Subcutaneous adipose tissue (tissue), 3 donors: ENCODE data around the gene SULT1C3.

- PRO-cap, result no peak
- RAMPAGE, long total RNA, 3 experiments, result no peak in any of the 3 experiments
Measured at GRCh38 chr2:105744330-105744600, 447 bp upstream of the NCK2 start.

DNA sequence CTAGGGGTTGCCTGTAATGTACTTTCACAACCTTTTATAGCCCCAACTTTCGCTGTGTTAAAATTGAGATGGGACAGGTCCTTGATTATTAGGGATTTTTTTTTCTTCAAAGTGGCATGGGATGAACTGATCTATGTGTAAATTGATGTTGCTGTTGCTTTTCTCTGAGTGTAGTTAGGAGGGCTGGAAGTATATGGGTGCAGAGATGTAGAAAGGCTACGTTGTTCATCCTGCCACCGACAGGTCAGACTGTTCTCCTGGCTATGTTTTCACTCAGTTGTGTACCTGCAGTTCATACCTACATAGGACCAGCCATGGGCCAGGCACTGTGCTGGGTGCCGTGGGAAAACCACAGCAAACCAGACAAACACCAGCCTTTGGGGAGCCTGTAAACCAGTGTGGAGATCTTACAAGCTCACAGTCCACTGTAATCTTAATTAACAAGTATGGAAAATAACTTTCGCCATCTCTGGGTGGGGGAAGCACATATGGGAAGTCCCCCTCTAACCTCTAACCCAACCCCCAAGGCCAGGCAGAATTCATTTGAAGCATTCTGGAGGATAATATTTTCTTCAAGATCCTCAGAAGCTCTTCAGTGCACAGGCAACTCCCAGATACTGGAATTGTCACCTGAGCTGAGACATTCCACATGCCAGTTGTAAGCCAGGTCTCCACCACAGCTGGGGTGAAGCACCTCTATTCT lies 12.7 kb downstream of the NCK2 start:
- PRO-cap, result no peak
- RAMPAGE, long total RNA, 3 experiments, result no peak in any of the 3 experiments

- PRO-cap, result no peak
- RAMPAGE, long total RNA, 3 experiments, result no peak in any of the 3 experiments
Measured at GRCh38 chr2:105771844-105772206, 27.1 kb downstream of the NCK2 start.

DNA sequence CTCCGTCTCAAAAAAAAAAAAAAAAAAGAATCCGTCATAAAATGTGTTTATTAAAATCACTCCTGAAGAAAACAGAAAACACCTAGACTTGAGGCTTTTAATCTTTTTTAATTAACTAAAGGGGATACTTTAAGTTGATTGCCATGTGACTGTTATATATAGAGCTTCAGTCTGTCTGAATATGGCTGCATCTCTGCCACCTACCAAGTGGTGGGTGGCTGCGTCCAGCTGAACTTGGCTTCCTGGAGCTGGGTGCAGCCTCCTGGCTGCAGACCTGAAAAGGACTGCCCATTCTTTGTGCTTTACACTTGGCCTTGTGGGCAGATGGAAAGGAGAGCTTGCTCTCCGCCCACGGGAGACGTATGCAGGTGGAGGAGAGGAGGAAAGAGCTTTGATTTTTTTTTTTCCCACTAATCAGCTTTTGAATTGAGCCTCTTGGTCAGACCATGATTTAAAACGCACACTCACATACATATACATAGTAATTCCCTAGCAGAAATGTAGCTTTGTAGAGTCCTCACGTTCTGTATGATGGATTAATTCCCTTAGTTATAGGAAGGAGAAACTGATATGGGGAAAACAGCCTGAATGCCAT lies 34.7 kb downstream of the NCK2 start:
- PRO-cap, result no peak
- RAMPAGE, long total RNA, 3 experiments, result start-site peak on the plus strand in 1 of 3 experiments, centred at position 174 of the sequence, 7 reads per replicate

DNA sequence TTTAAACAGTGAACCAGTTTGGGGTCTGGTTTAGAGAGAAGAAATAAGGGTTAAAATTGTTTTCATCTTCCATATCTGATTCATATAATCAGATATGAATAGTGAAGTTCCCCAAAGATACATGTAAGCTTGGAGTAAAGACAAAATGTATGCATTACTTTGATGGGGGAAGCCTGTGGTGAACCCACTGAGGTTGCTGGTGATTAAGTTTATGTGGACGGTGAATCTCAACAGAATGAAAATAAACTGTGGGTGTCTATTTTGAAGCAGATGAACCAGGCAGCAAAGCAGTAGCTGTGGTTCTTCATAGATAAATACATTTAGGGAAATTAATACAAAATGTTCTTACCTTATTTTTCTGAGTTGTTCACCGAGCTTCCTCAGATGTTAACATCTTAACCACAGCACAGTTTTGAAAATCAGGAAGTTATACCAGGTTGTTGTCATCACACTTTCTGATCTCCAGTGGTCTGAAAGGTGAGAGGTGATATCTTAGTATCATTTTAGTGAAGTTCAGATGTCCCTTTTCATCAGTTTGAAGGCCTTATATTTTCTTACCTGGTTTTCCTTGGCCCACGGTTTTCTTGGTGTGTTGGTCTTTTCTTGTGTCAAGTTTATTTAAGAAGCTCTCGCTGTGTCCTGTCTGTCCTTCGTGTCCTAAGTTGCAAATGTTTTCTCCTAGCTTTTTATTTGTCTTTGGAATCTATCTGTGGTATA lies 53.9 kb downstream of the NCK2 start:
- PRO-cap, result no peak
- RAMPAGE, long total RNA, 3 experiments, result no peak in any of the 3 experiments

DNA sequence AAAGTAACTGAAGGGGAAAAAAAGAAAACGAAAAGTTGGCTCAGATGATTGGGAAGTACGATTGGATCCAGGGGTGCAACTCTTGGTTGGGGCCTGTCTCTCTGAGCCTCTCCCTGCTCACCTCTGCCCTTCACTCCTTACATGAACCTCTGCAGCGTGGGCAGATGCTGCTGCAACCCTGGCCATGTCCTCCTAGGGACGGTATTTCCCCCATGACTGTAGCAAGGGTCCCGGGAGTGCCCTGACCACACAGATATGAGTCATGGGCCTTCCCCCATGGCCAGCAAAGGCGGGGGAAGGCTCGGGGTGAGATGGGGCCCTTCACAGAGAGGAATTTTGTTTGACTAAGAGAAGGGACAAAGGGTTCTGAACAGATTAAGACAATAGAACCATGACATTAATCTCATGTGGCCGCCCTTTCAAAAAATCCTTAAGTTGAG lies 129.0 kb downstream of the NCK2 start:
- PRO-cap, result no peak
- RAMPAGE, long total RNA, 3 experiments, result no peak in any of the 3 experiments

DNA sequence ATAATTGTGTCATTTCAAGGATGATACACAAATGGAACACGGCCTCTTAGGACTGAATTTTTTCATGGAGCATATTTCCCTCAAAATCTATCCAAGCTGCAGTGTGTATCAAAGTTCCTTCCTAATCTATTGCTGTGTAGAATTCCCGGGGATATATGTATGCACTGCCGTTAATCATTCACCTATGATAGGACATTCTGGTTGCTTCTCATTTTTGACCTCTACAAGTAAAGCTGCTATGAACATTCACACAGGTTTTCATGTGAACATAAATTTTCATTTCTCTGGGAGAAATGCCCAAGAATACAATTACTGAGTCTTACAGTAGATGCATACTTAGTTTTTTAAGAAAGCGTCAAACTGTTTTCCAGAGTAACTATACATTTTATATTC lies 61.5 kb downstream of the ECRG4 start:
- PRO-cap, result no peak
- RAMPAGE, long total RNA, 3 experiments, result no peak in any of the 3 experiments

GRCh38 chr2:106193303-106193587 lies 856 bp downstream of the UXS1 start:
- PRO-cap, result no peak
- RAMPAGE, long total RNA, 3 experiments, result no peak in any of the 3 experiments

DNA sequence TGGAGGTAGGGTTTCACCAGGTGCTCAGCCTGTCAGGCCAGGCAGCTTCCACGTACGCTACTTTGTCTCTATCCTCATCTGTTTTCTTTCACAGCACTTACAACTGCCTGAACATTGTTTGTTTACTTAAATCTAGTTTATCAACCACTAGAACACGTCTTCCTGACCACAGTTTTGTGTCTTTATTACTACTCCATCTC lies 11.4 kb upstream of the UXS1 start:
- PRO-cap, result no peak
- RAMPAGE, long total RNA, 3 experiments, result no peak in any of the 3 experiments

- PRO-cap, result no peak
- RAMPAGE, long total RNA, 3 experiments, result no peak in any of the 3 experiments
Measured at GRCh38 chr2:106208278-106208843, 14.3 kb upstream of the UXS1 start.

DNA sequence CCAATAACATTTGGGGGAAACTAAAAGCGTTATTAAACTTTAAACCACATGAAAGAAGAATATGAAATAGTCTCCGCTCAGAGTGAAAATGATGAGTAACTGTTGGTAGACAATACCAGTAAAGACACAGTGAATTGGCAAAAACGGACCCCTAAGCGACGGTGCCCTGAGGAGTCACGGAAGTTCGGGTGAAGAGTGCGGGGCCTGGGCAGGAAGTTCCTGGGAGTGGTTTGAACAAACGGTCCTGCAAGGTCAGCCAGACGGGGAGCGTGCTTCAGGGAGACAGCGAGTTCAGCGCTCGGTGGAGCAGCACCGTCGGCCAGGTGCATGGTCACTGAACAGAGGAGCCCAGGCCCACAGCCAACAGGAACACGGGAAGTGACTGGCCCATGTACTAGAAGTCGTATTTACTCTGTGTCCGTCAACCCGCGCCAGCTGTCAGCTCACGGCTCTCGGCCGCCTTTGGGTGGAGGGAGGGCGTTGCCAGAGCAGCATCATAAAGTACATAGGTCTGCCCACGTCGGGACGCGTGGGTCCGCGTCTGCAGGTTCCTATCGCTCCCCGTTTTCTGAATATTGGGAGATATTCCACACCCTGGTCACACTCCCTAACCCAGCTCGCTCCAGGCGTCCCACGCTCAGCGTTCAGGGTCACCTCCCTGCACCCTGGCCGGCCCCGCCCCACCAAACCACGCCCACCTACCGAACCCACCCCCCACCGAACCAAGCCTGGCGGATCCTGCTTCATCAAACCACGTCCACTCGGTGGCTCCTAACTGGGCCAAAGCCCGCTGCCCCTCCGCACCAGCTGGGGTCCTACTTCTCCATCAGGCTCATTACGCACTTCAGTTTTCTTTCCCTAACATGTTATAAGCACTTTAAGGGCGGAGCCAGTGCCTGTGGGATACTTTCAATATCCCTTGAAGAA lies 75.7 kb upstream of the UXS1 start:
- PRO-cap, result no peak
- RAMPAGE, long total RNA, 3 experiments, result no peak in any of the 3 experiments

- PRO-cap, result no peak
- RAMPAGE, long total RNA, 3 experiments, result no peak in any of the 3 experiments
Measured at GRCh38 chr2:106343198-106343598, 125.0 kb downstream of the RGPD3 start.

GRCh38 chr2:106492883-106493531 lies 5.8 kb downstream of the CD8B2 start:
- PRO-cap, result no peak
- RAMPAGE, long total RNA, 3 experiments, result no peak in any of the 3 experiments

DNA sequence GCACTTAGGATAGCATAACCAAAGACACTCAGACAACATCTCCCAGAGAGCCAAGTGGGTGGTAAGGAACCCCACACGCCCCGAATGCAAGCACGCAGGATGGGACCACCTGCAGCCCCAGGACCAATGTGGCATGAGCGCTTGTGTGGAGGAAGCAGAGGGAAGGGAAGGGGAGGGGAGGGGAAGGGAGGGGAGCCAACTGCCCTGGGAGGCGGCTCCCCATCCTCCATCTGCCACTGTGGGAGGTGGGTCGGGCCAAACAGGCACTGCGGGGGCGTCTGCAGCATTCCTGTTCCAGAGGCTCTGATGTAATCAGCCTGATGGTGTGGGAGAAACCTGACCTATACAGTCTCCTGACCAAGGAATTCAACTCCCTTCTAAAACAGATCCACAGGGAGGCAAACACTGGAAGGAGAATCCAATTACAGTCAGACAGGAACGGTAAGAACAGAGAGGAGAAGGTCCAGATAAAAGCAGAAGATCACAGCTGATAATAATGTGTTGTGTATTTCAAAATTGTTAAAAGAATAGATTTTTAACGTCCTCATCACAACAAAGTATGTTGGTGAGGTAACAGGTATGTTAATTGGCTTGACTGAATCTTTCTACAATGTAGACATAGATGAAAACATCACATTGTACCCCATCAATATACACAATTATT lies 88.8 kb downstream of the CD8B2 start:
- PRO-cap, result no peak
- RAMPAGE, long total RNA, 3 experiments, result no peak in any of the 3 experiments

DNA sequence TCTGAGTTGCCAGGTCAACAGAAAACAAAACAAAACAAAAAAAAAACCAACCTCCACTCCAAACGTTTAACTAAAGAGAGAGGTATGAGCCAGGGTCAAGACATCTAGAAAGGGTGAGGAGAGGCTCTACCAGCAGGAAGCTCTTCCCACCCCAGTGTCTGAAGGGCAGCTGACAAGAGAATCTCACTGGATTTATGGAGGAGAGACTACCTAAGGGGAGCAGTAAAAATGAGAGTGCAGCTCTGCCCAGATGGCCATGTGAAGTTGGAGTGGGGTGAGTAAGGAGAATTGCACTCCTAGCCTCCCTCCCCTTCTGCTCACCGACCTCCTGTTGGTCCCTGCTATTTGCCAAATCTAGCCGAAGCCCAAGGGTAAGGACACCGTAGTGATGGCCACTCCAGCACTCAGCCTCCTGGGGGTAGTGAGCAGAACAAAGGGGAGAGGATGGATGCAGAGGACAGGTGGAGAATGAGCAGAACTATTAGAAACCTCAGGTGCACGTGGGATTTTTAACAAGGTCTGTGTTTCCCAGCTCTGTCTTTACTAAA lies 184.2 kb downstream of the ST6GAL2 start:
- PRO-cap, result no peak
- RAMPAGE, long total RNA, 3 experiments, result no peak in any of the 3 experiments

DNA sequence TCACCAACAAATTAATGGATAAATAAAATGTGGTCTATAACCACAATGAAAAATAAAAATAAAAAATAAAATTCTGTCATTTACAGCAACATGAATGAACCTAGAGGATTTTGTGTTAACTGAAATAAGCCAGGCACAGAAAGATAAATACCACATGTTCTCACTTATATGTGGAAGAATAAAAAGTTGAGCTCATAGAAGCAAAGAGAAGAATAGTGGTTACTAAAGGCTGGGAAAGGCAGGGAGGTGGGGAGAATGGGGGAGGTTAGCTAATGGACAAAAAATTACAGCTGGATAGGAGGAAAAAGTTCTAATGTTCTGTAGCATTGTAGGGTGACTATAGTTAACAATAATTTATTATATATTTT lies 69.0 kb upstream of the SLC5A7 start:
- PRO-cap, result no peak
- RAMPAGE, long total RNA, 3 experiments, result no peak in any of the 3 experiments

DNA sequence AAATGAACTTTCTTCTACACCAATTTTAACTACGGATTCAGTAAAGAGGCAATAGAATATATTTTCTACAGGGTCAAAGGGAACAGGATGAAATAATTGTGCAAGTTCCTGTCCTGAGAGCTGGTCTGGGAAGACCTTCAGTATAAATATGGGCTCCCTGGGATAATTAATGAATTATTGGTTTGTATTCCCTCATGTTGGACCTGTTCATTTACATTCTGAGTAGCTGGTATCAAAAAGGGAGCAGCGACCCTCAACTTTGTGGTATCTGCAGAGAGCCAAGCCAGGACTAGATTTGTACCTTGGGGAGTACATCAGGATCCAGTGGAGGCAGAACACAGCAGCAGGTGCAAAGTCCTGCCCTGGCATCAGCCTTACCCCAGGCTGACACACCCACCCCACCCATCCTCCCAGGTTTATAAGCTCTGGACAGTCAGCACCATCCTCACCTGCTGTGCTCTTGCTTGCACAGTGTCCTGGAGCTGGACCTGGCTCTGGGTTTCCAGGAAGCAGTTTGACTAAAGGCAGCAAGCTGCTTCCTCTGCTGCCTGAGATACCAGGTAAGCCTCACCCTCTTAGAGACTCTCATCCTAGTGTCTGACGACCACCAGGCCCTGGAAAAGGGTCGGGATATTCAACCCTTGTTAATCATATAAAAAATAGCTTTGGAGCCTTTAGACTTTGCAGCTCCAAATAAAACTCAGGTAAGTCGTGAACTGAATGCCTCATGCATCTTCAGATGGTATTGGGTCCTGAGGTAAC lies at the start of gene SULT1C3:
Gene SULT1C3 (plus strand): TSS at position 445 of the 762 bp plus-strand sequence.
- PRO-cap, result no peak
- RAMPAGE, long total RNA, 3 experiments, result no peak in any of the 3 experiments

GRCh38 chr2:108267868-108268211 lies 20.9 kb upstream of the SULT1C2 start:
- PRO-cap, result no peak
- RAMPAGE, long total RNA, 3 experiments, result no peak in any of the 3 experiments

DNA sequence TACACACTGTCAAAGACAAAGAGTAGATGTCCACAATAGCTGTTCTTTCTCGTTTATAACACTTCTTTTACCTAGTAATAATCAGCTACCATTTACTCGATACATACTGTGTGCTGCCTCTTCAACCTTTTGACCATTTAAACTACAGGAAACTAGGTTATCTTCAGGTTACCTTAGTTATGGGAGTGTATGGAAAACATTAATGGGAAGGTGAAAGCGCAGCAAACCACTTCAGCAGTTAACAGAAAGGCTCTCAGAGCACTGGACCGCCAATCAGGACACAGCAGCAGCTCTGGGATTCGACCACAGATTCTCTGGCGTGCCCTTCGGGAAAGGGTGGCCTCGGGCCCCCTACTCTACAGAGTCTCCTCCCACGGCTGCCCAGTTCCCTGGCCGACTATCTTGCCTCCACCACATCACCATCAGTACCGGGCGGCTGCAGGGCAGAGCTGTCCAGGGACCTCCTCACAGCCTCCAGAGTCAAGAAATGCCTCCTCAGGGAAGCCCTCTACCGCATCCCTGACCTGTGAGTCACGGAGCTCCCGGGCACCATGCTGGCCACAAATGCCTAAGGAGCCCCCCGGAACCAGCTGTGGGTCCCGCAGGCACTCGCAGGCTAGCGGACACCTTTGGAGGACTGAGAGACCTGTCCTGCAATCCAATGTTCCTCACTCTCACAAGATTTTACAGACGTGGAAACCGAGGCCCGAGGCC lies 611 bp upstream of the GCC2 start:
- PRO-cap, result no peak
- RAMPAGE, long total RNA, 3 experiments, result no peak in any of the 3 experiments

GRCh38 chr2:108463854-108464421 lies 14.9 kb downstream of the GCC2 start:
- PRO-cap, result no peak
- RAMPAGE, long total RNA, 3 experiments, result no peak in any of the 3 experiments